Neuron (in vitro differentiated cells): ENCODE measurements around the genes PTPN12 and GNAI1.

- PRO-cap, result no peak
These were observed 8.8 kb downstream of the TMEM120A start for GRCh38 chr7:75985381-75986207.

DNA sequence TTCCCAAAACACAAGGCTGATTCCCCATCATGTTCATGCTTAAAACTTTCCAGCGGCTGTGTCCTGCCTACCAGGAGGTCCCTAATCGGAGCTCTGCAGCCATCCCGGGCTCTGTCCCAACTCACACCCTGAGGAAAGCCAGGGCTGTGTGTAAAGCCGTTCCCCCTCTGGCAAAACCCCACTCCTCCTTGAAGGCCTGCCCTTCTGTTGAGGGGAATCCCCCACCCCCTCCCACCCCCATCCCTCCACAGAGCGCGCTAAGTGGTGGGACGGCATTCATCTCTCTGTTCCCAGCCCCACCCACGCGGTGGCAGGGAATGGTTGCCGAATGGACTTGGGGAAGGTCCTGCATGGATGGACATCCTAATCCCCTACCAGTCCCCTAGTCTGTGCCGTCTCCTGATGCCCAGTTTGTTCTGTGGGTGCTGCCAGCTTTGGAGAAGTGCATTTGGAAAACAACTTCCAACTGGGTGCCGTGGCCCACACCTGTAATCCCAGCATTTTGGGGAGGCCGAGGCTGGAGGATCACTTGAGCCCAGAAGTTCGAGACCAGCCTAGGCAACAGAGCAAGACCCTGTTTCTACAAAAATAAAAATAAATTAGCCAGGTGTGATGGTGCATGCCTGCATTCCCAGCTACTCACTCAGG, 785 bp upstream of the TMEM120A start:
- PRO-cap, result no peak

DNA sequence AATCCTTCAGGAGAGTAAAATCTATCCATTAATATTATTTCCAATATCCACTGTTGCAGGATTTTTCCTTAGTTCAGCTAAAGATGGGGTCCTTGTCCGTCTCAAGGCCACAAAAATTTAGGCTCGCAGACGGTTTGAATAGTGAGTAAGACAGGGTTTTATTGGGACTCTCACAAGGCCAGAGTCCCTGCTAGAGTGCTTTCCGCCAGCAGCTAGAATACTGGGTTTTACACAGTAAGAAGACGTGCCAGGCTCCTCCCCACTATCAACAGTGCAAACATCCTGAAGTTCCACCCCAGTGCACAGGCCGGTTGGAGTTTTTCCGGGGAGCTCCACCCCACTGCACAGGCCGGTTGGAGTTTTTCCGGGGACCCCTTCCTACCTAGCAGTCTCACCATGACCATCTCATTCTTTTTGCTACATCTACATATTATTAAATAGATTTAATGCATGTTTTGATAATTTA, 61.0 kb downstream of the MDH2 start:
- PRO-cap, result no peak

GRCh38 chr7:76185222-76186056, 16.3 kb upstream of the SRRM3 start:
- PRO-cap, result bidirectional peak, plus-strand start at chr7:76186084, minus-strand start at chr7:76186026

- PRO-cap, result bidirectional peak, plus-strand start at chr7:76317863, minus-strand start at chr7:76317803; bidirectional peak, plus-strand start at chr7:76318304, minus-strand start at chr7:76318042
These were observed 15.0 kb downstream of the HSPB1 start for GRCh38 chr7:76317259-76318152.

GRCh38 chr7:76318153-76319341, 16.1 kb downstream of the HSPB1 start:
- PRO-cap, result bidirectional peak, plus-strand start at chr7:76318304, minus-strand start at chr7:76318042; bidirectional peak, plus-strand start at chr7:76318824, minus-strand start at chr7:76318721

GRCh38 chr7:76330375-76330690, 27.9 kb downstream of the HSPB1 start:
- PRO-cap, result no peak

GRCh38 chr7:76330691-76331042, 28.1 kb downstream of the YWHAG start:
- PRO-cap, result no peak

- PRO-cap, result no peak
These were observed 26.7 kb downstream of the YWHAG start for GRCh38 chr7:76332017-76332563.

- PRO-cap, result no peak
These were observed 11.0 kb downstream of the YWHAG start for GRCh38 chr7:76347690-76348306.

- PRO-cap, result no peak
These were observed 7.4 kb downstream of the YWHAG start for GRCh38 chr7:76351216-76351910.

- PRO-cap, result no peak
These were observed 2.1 kb downstream of the UPK3B start for GRCh38 chr7:76512542-76512813.

DNA sequence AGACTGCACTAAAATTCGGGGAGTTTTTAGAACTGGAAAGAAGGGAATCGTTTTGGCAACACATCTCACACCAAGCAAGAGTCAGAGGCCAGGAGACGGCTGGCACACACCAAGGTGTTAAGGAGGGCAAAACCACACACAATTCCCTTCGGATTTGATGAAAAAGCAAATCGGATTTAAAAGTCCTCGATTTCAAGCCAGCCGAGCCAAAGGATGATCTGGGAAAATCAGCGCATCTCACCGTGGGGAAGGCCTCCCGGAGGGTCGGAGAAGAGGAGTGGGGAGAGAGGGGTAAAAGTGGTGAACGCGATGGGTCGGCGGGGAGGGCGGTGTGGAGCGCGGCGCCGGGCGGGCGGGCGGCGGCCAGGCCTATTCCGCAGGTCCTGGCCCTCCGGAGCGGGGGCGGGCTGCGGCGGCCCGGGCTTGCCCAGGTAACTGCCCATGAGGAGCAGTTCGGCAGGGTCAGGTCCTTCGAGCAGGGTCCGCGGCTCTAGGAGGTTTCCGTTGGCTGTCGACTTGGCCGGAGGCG, 548 bp downstream of the POMZP3 start:
- PRO-cap, result unidirectional peak, plus-strand start at position 189 of the sequence; bidirectional peak, plus-strand start at position 332 of the sequence, minus-strand start at position 331 of the sequence

DNA sequence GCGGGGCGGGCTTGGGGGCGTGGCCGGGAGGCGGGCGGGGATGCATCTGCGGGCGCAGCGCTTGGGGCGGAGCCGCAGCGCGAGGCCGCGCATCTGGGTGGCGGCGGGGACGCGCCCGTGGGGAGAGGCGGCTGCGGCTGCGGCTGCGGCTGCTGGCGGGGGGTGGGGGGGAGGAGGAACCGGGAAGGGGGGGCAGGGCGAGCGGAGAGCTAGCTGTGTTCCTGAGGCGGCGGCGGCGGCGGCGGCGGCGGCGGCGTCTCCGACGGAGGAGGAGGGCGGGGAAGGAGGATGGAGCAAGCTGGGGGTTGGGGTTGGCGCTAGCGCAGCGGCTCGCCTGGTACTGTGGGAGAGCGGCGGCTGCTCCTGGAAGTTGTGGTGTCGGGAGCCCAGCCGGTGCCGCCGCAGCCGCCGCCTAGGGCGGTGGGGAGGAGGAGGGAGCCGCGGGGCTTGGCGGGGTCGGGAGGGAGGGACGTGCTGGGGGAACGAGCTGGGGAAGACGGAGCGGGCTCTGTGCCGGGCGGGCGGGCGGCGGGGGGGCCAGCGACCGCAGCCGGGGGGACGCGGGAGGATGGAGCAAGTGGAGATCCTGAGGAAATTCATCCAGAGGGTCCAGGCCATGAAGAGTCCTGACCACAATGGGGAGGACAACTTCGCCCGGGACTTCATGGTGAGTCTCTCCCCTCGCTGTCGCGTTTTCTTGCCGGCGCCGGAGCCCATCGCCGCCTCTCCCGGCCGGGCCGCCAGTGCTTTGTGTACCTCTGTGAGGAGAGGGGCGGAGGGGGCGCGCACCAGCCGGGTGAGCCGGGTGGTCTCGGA, at the start of gene PTPN12:
Gene PTPN12 (plus strand): TSS at position 317 of the 816 bp plus-strand sequence.
- PRO-cap, result bidirectional peak, plus-strand start at position 109 of the sequence, minus-strand start outside the sequence; bidirectional peak, plus-strand start at position 296 of the sequence, minus-strand start at position 754 of the sequence

- PRO-cap, result no peak
These were observed 5.9 kb upstream of the RSBN1L start for GRCh38 chr7:77690196-77690899.

GRCh38 chr7:79452536-79453361, 718 bp downstream of the MAGI2 start:
- PRO-cap, result no peak

DNA sequence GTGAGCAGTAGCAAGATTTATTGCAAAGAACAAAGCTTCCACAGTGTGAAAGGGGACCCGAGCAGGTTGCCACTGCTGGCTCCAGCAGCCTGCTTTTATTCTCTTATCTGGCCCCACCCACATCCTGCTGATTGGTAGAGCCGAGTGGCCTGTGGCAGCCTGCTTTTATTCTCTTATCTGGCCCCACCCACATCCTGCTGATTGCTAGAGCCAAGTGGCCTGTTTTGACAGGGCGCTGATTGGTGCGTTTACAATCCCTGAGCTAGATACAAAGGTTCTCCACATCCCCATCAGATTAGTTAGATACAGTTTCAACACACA, 157.9 kb upstream of the GNAI1 start:
- PRO-cap, result no peak

DNA sequence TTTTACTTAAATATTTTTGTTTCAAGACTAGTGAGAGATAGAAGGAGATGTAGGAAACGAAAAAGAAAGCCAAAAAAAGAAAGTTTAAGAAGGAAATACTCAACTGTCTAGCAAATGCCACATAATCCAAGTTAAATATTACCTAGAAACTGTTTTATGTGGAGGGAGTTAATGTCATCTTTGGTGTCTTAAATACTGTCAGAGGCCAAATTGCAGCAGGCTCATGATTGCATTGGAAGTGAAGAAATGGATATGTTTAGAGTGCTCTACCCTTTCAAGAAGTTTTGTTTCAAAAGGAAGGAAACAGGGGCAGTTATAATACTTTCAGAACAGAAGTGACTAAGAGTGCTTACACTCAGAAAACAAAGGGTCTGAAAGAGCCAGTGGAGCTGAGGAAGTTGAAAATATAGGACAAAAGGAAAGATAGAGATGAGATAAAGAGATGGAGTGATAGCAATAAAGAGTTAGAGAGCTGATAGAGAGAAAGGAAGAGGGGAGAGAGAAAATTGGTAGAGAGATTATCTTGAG, 28.1 kb upstream of the GNAI1 start:
- PRO-cap, result no peak

DNA sequence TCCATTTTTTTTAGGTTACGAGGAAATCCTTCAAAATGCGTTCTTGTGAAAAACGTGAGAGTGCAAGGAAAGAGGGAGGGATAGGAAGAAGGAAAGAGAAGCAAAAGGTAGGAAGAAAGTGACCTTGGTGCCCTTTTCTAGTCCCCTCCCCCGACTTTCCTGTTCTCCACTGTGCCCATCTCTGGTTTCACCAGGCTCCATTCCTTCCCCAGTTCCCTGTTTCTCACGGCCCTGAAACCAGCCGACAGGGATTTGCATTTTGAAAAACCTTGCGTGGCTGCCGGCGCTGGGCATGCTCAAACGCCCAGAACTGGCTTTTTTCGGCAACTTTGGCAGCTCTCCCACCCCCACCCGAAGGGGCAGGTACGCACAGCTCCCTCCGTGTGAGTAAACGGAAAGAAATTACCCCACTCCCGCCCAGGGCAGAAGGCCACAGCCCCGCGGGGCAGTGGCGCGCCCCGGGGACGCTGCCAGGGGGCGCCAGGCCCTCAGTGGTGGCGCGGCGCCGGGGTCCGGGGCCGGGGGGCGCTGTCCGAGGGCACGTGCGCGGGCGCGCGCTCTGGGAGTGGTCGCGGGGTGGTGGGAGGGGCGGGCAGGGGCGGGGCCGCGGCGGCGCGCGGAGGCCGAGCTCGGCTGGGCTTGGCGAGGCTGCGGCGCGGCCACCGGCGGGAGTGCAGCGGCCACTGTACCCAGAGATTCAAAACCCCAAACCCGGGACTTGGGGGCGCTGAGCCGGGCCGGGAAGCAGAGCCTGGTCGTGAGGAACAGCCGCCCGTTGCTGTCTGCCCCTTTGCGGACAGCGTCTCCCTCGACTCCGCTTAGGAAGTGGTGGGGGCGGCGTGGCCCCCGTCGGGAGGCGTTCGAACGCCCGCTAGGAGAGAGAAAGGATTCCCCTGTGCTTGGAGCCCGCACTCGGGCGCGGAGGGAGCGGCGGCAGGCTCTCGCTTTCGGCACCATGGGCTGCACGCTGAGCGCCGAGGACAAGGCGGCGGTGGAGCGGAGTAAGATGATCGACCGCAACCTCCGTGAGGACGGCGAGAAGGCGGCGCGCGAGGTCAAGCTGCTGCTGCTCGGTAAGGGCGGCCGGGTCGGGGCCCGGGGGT, at the start of gene GNAI1:
Gene GNAI1 (plus strand): TSS at position 626 of the 1,103 bp plus-strand sequence.
- PRO-cap, result bidirectional peak, plus-strand start at position 645 of the sequence, minus-strand start at position 493 of the sequence; bidirectional peak, plus-strand start at position 911 of the sequence, minus-strand start at position 1,008 of the sequence

GRCh38 chr7:80795432-80795782, 123.4 kb downstream of the SEMA3C start:
- PRO-cap, result no peak